Measurements from ENCODE around the gene GPNMB.

GRCh38 chr7:22696643-22697316, 30.2 kb upstream of the IL6 start:
- PRO-cap, 10 experiments, result no peak in any of the 10 experiments

DNA sequence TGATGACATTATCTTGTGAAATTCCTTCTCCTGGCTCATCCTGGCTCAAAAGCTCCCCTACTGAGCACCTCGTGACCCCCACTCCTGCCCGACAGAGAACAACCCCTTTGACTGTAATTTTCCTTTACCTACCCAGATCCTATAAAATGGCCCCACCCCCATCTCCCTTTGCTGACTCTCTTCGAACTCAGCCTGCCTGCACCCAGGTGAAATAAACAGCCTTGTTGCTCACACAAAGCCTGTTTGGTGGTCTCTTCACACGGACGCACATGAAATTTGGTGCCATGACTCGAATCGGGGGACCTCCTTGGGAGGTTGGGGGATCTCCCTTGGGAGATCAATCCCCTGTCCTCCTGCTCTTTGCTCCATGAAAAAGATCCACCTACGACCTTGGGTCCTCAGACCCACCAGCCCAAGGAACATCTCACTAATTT, 23.5 kb upstream of the IL6 start:
- PRO-cap, 10 experiments, result no peak in any of the 10 experiments

GRCh38 chr7:22709764-22710619, 17.0 kb upstream of the IL6 start:
- PRO-cap, 10 experiments, result no peak in any of the 10 experiments

- PRO-cap, 10 experiments, result no peak in any of the 10 experiments
Observed at GRCh38 chr7:22728341-22728985, 1.5 kb downstream of the IL6 start.

DNA sequence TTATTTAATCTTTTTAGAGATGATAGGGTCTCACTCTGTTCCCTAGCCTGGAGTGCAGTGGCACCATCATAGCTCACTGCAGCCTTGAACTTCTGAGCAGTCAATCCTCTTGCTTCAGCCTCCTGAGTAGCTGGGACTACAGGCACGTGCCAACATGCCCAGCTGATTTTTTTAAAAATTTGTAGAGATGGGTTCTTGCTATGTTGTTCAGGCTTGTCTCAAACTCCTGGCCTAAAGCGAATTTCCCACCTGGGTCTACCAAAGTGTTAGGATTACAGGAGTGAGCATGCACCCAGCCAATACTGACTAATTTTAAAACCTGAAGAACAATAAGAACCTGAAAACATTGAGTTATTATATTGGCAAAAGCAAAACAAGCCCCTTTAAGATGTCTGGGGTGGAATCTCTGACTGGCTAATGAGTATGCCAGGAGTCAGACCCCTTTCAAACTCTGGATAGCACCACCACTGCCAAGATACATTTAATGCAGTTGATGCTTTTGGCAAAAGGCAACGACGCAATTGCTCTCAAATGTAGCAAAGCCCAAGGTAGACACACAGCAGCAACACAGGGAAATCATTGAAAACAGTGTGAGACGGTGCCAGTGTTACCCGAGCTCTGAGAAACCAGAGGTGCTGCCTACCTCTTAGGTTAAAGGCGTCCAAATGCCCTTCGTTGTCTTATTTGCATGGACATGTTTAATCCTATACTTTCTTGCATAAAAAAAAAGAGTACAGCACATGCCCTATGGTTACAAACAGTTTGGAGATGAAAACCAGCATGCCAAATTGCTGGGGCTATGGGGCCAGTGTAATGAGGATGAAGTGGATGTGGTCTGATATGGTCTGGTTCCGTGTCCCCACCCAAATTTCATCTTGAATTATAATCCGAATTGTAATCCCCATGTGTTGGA, 40.8 kb upstream of the TOMM7 start:
- PRO-cap, 10 experiments, result no peak in any of the 10 experiments

DNA sequence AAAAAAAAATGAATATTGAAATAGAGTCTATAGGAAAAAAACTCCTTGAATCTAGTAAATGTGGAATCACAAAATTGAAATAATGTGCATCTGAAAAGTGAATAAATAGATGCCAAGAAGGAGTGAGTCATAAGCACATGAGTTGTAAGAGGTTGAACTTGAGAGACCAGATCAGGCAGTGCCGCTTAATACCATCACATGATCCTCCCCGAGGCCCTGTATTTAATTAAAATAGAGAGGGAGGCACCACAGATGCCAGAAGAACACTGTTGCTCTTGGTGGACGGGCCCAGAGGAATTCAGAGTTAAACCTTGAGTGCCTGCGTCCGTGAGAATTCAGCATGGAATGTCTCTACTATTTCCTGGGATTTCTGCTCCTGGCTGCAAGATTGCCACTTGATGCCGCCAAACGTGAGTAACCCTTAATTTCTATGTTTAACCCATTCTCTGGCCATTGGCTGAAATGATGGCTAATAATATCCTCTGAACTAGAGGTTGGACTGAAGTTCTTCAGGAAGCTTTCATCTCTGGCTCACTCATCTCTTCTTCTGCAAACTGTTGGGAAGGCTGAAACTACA, at the start of gene GPNMB:
GPNMB (plus strand) TSS at position 258 of the 577 bp plus-strand sequence.
- PRO-cap, 10 experiments, result peak in 7 of 10 experiments; most common plus-strand start position 258 of the sequence (in 7); most common minus-strand start position 342 of the sequence (in 1)

DNA sequence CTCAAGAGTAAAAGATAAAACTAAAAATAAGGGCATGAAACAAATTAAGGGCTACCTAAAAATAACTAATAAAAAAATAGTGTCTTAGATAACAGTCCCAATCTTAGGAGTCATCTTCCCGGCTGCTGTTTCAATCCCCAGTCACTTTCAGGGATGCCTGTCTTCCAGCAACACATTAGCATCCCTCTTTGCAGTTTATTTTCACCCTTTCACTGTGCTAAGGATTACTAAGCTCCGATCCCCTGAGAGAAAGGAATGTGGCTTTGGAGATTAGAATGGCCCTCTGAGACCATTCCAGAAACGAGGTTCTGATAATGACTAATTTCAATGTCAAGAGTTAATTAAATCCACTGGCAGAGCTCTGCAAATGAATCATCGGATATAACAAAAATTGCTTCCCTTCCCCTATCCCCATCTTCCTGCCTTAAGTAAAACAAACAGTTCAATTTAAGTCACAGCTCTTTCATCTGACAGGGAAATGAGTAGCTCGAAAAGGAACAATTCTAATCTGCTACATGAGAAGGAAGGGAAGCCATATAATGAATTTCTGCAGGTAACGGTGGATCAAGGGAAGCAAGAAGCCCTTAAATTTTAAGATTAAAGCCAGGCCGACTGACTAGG, 50.3 kb downstream of the MALSU1 start:
- PRO-cap, 10 experiments, result no peak in any of the 10 experiments

DNA sequence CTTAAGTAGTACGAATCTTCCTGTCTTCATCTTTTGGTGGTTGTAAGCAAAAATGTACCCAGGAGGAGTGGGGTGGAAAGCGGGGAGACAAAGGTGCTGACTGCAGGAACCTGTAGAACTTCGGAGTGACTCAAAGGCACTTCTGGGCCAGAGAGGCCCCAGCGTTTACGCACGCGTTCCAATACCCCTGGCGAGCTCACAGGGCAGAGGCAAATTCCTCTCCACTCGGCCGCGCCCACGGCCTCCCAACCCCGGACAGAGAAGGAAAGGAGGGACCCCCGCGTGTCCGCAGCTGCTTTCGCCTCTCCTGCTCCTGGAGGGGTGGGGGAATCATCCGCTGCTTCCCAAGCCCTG, 2.5 kb downstream of the IGF2BP3 start:
- PRO-cap, 10 experiments, result peak in 2 of 10 experiments; most common plus-strand start position 212 of the sequence (in 2); most common minus-strand start position 127 of the sequence (in 2)

DNA sequence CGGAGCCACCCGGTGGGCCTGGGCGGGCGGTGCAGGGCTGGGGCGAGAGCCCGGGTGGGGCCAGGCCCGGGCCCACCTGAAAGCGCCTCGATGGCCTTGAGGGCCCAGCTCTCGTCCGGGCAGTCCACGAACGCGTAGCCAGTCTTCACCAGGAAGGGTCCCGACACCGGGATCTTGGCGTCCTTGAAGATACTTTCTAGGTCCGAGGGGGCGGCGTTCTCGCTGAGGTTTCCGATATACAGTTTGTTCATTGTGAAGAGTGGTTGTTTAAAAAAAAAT, 492 bp downstream of the IGF2BP3 start:
- PRO-cap, 10 experiments, result no peak in any of the 10 experiments

DNA sequence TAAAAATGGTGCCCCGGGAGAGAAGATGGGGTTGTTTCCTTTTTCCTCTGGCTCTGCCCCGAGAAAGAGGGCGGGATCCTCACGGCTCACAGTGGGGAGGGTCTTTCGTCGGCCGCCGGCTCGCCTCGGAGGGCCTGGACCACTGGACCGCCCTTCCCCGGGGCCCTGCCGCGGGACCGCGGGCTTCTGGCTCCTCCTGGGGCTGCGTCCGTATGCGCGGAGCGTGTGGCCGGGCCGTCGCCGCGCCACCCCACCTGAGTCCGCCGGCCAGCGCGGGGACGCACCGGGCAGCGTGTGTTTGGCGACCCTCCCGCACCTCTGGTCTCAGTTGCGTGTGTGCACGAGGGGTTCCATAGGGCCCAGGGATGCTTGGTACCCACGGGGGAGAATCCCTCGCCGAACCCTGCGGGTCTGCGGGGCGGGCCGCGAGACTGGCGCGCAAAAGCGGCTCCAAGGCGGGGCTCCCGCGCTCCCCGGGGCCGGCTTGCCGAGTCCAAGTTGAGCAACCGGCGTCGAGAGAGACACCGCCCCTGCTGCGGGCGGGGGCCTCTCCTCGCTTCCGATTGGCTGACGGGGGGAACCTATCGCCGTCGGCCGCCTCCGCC, 3.7 kb upstream of the IGF2BP3 start:
- PRO-cap, 10 experiments, result peak in 2 of 10 experiments; most common plus-strand start position 197 of the sequence (in 1); most common minus-strand start position 494 of the sequence (in 2)

- PRO-cap, 10 experiments, result no peak in any of the 10 experiments
Observed at GRCh38 chr7:23520718-23521392, 10.9 kb downstream of the TRA2A start.

DNA sequence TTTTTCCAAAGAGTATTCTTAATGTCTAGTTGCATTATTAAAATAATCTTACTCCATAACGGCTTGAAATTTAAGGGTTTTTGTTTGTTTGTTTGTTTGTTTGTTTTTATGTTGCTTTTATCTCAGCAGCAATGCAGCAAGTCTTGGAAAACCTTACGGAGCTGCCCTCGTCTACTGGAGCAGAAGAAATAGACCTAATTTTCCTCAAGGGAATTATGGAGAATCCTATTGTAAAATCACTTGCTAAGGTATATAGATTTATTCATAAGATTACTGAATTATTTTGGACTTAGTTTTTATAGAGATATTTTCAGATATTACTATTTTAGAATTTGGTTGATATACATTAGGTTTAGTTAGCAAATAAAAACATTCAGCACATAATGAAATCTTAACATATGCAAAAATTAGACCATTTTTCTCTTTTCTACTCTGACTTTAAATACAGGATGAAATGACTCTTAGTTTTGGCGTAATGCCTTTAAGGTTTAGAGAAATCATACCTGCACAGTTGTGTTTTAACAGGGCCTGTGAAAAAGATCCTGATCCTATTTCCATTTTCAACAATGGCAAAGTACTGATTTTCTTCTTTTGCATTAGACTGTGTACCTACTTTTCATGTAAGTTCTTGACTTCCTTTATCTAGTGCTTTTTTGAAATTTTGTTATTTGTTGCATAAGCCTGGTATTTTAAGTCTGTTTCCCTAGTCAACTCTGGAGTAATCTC, 50.4 kb downstream of the PALS2 start:
- PRO-cap, 10 experiments, result no peak in any of the 10 experiments

DNA sequence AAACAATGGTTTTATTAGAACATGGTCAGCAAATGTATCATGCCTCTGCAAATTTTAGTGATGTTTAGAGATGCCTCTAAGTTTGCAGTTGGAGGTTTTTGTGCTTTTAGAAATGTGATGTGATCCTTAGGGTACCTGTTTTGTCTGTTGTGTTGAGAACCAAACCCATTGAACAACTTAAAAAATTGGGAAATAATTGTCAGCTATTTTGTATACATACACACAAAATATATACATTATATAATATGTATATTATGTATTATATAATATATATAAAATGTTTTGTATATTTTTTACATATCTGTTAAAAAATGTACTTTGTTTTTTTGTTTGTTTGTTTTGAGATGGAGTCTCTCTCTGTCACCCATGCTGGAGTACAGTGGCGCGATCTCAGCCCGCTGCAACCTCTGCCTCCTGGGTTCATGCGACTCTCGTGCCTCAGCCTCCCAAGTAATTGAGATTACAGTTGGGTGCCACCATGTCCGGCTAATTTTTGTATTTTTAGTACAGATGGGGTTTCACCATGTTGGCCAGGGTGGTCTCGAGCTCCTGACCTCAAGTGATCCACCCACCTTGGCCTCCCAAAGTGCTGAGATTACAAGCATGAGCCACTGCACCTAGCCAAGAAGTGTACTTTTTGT, 68.7 kb downstream of the GSDME start:
- PRO-cap, 10 experiments, result no peak in any of the 10 experiments

- PRO-cap, 10 experiments, result no peak in any of the 10 experiments
Observed at GRCh38 chr7:24749212-24749595, 8.1 kb downstream of the GSDME start.

DNA sequence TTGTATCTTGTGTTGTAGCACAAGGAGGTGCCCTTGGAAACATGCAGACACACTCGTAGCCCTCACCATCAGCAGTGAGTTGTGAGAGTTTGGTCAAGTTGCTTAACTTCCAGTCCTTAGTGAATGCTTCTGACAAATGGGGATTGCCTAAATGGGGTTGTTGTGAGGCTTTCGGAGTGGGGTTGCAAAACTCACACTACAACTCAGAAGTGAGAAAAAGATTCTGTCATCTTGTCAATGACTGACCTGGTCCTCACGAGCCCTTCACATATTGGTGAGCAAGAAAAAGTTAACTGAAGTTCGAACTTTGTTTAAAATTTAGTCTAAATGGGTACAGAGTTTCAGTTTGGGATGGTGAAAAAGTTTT, 29.1 kb upstream of the GSDME start:
- PRO-cap, 10 experiments, result no peak in any of the 10 experiments

DNA sequence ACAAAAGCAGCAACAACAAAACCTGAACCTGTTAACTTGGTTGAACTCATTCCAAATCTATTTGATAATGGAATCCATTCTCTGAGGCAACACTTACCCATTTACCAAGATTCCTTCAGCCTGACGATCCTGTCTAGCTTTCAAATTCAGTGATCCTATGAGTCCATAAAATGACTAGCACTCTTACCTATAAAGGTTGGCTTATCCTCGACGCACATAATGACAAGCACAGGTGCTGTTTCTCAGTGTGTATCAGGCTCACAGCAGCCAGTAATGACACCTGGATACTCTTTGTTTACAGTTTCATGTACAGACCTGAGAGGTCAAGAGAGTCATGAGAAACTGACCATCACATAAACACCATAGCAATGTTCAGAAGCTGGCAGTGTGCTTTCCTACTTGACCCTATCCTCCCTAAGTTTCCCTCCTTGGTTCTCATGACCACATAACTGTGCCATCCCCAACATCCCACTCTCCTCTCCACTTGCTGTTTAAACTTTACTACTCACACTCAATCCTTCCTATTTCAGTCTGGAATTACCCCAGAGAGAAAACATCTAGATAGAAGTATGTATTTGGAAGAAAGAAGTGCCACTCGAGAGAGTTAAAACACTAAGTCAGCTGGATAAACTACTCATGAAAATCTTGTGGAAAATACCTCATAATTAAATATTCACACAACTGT, 62.0 kb downstream of the OSBPL3 start:
- PRO-cap, 10 experiments, result no peak in any of the 10 experiments

- PRO-cap, 10 experiments, result no peak in any of the 10 experiments
Observed at GRCh38 chr7:24924295-24925089, 55.5 kb downstream of the OSBPL3 start.

- PRO-cap, 10 experiments, result no peak in any of the 10 experiments
Observed at GRCh38 chr7:24932760-24933173, 47.2 kb downstream of the OSBPL3 start.

GRCh38 chr7:24971258-24971777, 8.7 kb downstream of the OSBPL3 start:
- PRO-cap, 10 experiments, result no peak in any of the 10 experiments

DNA sequence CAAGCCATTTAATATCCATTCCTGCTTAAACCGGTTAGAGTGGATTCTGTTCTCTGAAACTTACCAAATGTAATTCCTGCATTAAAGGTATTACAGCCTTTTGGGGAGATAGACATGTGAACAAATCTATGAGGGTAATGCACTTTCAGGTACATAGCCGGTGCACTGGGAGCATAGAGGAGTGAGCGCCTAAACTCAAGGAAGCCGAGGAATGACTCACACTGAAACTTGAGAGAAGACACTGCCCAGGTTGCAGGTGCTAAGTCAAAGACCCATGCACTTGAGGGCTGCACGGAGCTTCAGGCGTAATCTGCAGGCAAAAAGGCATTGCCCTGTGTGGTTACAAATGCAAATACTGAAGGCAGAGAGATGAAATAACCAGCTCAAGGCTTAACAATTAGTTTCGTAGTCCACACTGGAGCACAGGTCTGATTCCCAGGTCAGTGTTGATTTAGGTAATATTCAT, 51.0 kb upstream of the OSBPL3 start:
- PRO-cap, 10 experiments, result no peak in any of the 10 experiments